Keratinocyte (primary cell): ENCODE measurements around a stretch of chr3.

CAGE:
- cytosol, long polyA minus RNA, result no peak
- cytosol, long polyA plus RNA, result no peak
- long polyA plus RNA, result no peak
- nucleus, long polyA minus RNA, result no peak
- nucleus, long polyA plus RNA, result no peak
These were observed 37.0 kb downstream of the ADCY5 start for GRCh38 chr3:123411843-123412410.

DNA sequence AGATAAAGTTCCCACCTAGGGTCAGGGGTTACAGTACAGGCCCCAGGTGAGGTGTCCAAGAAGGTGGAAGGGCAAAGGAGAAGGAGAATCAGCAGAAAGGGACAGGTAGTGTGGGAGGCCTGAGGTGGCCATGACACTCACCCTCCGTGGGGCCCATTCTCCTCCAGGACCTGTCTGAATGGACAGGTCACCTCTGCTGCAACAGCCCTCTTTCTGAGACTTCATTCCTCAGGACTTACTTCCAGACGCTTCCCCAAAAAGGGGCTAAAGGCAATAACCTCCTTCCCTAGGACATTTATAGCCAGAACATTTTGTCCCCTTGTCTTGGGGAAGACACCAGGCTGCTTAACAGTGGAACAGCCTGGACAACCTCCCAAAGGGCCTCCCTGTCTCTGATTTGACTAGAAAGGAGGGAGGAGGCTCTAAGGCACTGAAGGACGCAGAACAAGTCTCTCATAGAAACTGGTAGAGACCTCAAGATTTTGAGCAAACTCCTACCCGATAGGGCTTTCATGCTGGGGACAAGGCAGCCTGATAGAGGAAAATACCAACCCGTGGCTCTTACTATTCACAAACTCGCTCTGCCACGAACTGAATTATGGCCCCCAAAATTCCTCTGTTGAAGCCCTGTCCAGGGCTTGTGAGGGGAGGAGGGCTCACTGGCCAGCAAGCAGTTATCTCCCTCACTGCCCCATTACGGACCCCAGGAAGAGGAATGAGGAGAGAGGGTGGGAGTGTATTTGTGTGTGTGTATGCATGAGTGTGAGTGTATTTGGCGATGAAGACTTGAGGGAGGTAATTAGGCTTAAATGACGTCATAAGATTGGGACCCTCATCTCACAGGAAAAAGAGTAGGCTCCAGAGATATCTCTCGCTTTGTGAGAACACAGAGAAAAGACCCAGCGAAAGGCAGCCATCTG, 32.6 kb downstream of the ADCY5 start:
CAGE:
- cytosol, long polyA minus RNA, result no peak
- cytosol, long polyA plus RNA, result no peak
- long polyA plus RNA, result no peak
- nucleus, long polyA minus RNA, result no peak
- nucleus, long polyA plus RNA, result no peak

CAGE:
- cytosol, long polyA minus RNA, result no peak
- cytosol, long polyA plus RNA, result no peak
- long polyA plus RNA, result no peak
- nucleus, long polyA minus RNA, result no peak
- nucleus, long polyA plus RNA, result no peak
These were observed 4.9 kb downstream of the ADCY5 start for GRCh38 chr3:123443774-123444520.

DNA sequence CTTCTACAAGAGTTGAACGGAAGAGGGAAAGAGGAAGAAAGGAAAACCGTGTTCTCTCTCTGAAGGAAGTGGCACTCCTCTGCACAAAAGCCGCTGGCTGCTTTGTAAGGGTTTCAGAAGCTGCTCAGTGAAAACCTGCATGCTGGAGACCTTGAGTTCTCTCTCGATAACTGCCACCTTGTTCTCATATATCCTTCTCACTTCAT, 61.7 kb downstream of the HACD2 start:
CAGE:
- cytosol, long polyA minus RNA, result no peak
- cytosol, long polyA plus RNA, result no peak
- long polyA plus RNA, result no peak
- nucleus, long polyA minus RNA, result no peak
- nucleus, long polyA plus RNA, result no peak

DNA sequence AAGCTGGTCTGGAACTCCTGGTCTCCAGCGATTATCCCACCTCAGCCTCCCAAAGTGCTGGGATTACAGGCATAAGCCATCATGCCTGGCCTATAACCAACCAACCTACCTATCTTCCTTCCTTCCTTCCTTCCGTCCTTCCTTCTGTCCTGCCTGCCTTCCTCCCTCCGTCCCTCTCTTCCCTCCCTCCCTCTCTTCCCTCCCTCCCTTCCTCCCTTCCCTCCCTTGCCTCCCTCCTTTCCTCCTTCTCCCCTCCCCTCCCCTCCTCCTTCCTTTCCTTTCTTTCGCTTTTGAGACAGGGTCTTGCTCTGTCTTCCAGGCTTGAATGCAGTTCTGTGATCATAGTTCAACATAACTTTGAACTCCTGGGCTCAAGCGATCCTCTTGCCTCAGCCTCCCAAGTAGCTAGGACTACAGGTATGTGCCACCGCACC, 56.7 kb upstream of the HACD2 start:
CAGE:
- cytosol, long polyA minus RNA, result no peak
- cytosol, long polyA plus RNA, result no peak
- long polyA plus RNA, result no peak
- nucleus, long polyA minus RNA, result no peak
- nucleus, long polyA plus RNA, result no peak

DNA sequence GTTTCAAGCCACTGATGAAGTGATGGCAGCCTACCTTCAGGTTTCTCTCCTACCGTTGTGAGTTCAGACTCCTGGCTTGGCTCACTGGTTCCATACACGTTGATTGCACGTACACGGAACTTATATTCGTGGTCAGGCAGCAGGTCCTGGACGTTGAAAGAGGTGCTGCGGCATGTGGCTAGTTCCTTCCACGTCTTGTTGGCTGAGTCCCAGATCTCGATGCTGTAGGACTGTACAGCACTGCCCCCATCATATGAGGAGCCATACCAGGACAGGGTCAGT, 72.2 kb upstream of the HACD2 start:
CAGE:
- cytosol, long polyA minus RNA, result no peak
- cytosol, long polyA plus RNA, result no peak
- long polyA plus RNA, result no peak
- nucleus, long polyA minus RNA, result no peak
- nucleus, long polyA plus RNA, result no peak

DNA sequence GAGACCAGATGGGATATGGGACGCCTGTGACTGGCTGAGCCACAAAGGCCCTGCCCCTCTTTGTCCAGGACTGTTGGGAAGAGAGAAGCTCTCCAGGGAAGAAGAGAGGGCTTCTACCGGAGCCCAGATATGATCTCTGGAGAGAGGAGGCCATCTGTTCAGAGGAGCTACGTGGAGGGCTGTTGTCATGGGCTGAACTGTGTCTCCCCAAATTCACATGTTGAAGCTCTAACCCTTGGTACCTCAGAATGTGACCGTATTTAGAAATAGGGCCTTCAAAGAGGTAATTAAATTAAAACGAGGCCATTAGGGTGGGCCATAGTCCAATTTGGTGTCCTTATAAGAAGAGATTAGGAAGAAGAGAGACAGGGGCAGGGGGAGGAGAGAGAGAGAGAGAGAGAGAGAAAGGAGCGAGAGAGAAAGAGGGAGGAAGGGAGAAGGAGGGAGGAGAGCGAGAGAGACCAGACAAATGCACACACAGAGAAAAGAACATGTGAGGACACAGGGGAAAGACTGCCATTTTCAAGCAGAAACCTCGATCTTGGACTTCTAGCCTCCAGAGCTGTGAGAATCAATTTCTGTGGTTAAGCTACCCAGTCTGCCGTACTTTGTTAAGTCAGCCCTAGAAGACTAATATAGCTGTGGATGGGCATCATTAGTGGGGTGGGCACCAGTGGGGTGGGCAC, 87.1 kb upstream of the HACD2 start:
CAGE:
- cytosol, long polyA minus RNA, result no peak
- cytosol, long polyA plus RNA, result no peak
- long polyA plus RNA, result no peak
- nucleus, long polyA minus RNA, result no peak
- nucleus, long polyA plus RNA, result no peak

CAGE:
- cytosol, long polyA minus RNA, result no peak
- cytosol, long polyA plus RNA, result no peak
- long polyA plus RNA, result no peak
- nucleus, long polyA minus RNA, result no peak
- nucleus, long polyA plus RNA, result no peak
These were observed 103.5 kb upstream of the HACD2 start for GRCh38 chr3:123688006-123689038.

DNA sequence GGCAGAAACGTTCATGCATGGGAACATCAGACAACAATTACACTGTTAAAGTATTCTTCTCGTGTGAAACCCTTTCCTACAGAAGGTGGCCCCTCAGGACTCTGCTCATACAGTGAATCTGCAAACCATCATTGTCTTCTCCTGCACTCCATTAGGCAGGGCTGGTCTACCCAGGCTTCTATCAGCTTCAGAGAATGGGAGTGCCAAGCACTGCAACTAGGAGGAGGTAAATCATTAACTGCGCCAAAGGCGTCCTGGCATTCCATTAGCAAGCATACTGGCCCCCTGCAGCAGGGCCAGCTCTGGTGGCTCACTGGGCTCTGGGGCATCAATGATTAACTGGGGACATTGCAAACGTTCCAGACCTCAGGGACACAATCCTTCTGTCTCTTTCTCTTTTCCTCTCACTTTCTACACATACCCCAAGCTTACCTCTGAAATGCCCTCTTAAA, 129.1 kb downstream of the MYLK start:
CAGE:
- cytosol, long polyA minus RNA, result no peak
- cytosol, long polyA plus RNA, result no peak
- long polyA plus RNA, result no peak
- nucleus, long polyA minus RNA, result no peak
- nucleus, long polyA plus RNA, result no peak

DNA sequence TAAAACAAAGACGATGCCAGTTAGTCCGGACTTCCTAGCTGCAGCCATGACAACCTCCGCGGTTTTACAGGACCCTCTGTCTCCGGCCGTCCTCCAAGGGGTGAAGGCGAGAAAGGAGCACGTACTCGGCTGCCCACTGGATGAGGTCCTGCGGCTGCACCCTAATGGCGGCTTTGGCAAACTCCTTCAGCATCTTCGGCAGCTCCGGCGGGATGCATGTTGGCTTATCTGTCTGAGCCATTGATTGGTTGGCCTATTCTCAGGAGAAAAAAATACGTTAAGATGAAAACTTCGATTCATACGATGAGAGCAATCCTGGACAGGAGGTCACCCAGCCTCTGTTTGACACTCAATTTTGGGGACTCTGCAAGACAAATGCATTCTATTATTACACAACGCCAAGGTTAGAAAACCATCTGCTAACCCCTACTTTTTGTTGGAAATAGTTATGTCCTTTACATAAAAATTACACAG, 11.6 kb downstream of the ROPN1 start:
CAGE:
- cytosol, long polyA minus RNA, result no peak
- cytosol, long polyA plus RNA, result no peak
- long polyA plus RNA, result no peak
- nucleus, long polyA minus RNA, result no peak
- nucleus, long polyA plus RNA, result no peak

DNA sequence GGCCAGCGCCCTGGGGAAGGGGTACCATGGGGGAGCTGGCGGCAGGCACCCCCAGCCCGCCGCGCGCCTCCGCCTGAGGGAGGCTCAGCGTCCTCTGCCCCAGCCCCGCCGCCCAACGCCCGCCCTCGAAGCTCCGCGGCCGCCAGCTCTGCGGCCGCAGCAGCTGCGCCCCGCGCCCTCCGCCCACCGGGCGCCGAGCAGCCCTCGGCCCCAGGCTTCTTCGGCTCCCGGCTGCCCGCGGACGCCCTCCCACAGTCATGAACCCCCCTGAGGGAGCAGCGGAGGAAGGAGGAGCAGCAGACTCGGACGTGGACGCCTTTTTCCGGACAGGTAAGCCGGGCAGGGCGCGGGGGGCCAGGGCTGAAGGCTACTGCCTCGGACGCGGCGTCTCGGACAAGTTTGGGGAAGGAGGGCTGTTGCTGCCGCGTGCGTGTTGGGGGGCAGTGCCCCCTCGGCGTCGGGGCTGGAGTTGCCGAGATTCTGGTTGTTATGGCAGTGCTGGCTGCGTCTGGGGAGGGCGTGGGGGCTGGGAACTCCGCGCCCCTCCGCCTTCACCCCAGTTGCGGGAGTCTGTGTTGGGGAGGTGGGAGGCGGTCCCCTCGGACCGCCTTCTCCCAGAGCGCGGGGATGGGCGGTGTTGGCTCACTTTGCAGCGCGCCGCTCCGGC, 448 bp downstream of the KALRN start:
CAGE:
- cytosol, long polyA minus RNA, result no peak
- cytosol, long polyA plus RNA, result no peak
- long polyA plus RNA, result no peak
- nucleus, long polyA minus RNA, result no peak
- nucleus, long polyA plus RNA, result no peak

DNA sequence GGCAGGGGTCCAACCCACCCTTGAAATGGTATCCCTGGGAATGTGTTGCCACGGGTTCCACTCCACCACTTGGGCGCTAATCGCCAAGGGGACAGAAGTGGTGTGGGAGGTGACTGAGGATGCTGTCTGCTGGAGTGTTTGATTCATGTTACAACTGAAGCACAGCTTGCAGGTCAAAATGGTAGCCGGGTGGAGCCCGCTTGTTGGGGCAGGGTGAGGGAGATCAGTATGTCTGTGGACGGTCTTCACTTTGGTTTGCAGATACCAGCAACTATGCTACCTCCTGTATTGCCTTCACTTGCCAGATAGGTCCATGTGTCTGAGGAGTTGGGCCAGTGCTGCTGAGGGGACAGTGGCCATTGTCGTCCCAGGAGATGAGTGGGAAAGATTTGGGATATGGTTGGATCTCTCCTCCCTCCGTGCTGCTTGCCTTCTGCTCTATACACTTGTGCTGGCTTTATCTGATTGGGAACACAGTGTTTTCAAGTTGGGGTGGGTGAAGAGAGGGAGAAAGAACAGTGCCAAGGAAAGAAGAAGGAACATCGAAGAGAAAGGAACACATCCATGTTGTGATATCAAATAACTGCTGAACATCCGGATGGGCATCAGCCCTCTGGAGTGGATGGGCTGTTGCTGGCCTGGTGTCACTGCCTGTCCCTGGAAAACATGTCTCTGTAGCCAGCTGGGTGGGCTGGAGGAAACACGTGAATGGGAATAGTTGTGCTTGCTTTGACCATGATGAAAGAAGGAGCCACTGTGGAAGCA, 58.0 kb downstream of the KALRN start:
CAGE:
- cytosol, long polyA minus RNA, result no peak
- cytosol, long polyA plus RNA, result no peak
- long polyA plus RNA, result no peak
- nucleus, long polyA minus RNA, result no peak
- nucleus, long polyA plus RNA, result no peak

CAGE:
- cytosol, long polyA minus RNA, result no peak
- cytosol, long polyA plus RNA, result no peak
- long polyA plus RNA, result no peak
- nucleus, long polyA minus RNA, result no peak
- nucleus, long polyA plus RNA, result no peak
These were observed 235.8 kb downstream of the KALRN start for GRCh38 chr3:124268902-124269390.

CAGE:
- cytosol, long polyA minus RNA, result no peak
- cytosol, long polyA plus RNA, result no peak
- long polyA plus RNA, result no peak
- nucleus, long polyA minus RNA, result no peak
- nucleus, long polyA plus RNA, result no peak
These were observed 217.3 kb upstream of the UMPS start for GRCh38 chr3:124512795-124513557.

DNA sequence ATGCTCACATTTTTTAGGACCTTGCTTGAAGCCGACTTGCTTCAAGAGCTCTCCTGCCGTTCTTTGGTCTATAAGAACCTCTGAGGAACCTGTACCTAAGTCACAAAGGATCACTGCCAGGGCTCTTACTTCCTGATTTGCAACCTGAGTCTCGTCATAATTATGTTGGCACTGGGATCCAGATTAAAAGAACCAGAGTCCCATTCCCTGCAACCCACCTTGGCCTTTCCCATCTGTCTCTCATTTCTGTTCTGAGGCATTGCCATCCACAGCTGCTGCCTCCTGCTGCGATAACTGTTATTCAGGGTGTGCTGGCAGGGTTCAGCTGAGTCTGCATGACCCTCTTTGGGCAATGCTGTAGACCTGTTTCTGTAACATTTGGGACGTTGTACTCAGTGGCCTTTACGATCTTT, 131.0 kb upstream of the UMPS start:
CAGE:
- cytosol, long polyA minus RNA, result no peak
- cytosol, long polyA plus RNA, result no peak
- long polyA plus RNA, result no peak
- nucleus, long polyA minus RNA, result no peak
- nucleus, long polyA plus RNA, result no peak

GRCh38 chr3:124650618-124651174, 79.6 kb upstream of the UMPS start:
CAGE:
- cytosol, long polyA minus RNA, result no peak
- cytosol, long polyA plus RNA, result no peak
- long polyA plus RNA, result no peak
- nucleus, long polyA minus RNA, result no peak
- nucleus, long polyA plus RNA, result no peak

DNA sequence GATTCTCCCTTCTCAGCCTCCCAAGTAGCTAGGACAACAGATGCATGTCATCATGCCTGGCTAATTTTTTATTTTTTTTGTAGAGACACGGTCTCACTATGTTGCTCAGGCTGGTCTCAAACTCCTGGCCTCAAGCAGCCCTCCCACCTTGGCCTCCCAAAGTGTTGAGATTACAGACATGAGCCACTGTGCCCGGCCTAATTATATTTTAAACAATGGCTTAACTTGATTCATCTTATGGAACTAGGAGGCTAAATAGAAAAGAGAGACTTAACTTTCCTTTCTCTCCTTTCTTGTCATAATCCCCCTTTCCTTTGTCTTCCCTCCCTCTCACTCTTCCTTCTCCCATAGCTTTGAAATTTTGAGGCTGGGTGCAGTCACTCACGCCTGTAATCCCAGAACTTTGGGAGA, 70.2 kb upstream of the UMPS start:
CAGE:
- cytosol, long polyA minus RNA, result no peak
- cytosol, long polyA plus RNA, result no peak
- long polyA plus RNA, result no peak
- nucleus, long polyA minus RNA, result no peak
- nucleus, long polyA plus RNA, result no peak

DNA sequence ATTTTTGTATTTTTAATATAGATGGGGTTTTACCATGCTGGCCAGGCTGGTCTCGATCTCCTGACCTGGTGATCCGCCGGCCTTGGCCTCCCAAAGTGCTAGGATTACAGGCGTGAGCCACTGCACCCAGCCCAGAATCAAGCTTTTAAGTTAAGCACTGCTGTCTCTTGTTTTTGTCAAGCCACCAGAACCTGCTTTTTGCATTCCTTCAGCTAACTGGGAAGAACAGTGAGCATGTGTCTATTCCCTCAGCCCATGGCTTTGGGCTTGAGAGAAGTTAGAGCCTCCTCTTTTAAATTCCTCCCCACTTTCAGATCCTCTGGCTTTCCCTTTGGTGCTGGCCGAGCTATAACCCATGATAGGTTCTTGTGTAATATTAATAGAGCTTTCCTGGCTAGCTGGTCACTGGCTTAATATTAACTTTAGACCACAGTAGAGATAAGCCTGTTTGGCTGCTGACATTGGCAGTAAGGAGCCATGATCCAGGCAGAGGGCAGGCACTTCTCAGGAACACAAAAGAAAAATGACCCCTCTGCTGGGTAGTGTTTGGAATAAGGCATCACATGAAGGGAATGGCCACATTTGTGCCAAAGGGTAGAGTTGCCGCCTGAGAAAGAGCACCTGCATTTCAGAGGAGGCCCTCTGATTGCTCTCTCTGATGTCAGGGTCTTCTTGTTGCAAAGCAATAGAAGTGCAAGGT, 65.5 kb upstream of the UMPS start:
CAGE:
- cytosol, long polyA minus RNA, result no peak
- cytosol, long polyA plus RNA, result no peak
- long polyA plus RNA, result no peak
- nucleus, long polyA minus RNA, result no peak
- nucleus, long polyA plus RNA, result no peak

DNA sequence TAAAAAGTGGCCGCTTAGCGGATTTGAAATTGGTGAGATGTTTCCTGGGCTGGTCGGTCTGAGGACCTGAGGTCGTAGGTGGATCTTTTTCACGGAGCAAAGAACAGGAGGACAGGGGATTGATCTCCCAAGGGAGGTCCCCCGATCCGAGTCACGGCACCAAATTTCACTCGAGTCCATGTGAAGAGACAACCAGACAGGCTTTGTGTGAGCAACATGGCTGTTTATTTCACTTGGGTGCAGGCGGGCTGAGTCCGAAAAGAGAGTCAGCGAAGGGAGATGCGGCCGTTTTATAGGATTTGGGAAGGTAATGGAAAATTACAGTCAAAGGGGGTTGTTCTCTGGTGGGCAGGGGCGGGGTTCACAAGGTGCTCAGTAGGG, 27.3 kb downstream of the UMPS start:
CAGE:
- cytosol, long polyA minus RNA, result no peak
- cytosol, long polyA plus RNA, result no peak
- long polyA plus RNA, result no peak
- nucleus, long polyA minus RNA, result no peak
- nucleus, long polyA plus RNA, result no peak

DNA sequence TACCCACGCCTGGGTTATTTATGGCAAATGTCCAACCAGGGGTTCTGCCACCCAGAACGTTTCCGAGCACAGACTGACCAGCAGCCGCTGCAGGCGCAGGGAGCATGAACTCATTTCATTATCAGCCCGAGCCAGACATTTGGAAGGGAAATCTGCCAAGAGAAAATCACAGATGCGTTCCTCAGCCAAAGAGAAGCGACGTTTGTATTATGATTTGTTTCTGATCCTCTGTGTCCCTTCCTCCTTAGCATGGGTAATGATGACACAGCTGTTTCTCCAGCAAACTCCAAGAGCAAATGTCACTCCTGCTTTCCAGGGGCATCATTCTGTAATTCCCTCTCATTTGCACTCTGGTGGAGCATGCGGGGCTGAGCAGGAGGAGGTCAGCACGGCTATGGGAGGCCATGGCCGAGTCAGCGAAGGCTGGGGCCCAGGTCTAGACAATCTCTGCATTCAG, 42.1 kb downstream of the UMPS start:
CAGE:
- cytosol, long polyA minus RNA, result no peak
- cytosol, long polyA plus RNA, result no peak
- long polyA plus RNA, result no peak
- nucleus, long polyA minus RNA, result no peak
- nucleus, long polyA plus RNA, result no peak